ENCODE results near the genes KLHDC4, ZC3H18 and CYBA.

DNA sequence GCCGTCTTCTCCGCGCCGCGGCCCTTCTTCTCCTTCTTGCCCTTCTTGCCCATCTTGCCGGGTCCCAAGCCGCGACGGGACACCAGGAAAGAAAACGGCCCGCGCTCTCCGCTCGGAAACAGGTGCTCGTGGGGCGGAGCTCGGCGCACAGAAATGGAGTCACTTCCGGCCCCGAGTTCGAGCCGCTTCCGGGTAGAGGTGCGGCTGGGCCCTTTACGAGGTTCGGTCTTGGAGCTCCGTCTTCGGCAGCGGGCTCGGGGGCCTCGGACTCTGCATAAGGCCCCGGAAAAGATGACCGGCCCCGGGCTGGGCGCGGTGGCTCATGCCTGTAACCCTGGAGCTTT is at the start of gene KLHDC4:
Gene KLHDC4 (minus strand): TSS at position 149 of the 344 bp plus-strand sequence.
- PRO-cap = bidirectional peak, plus-strand start at position 216 of the sequence, minus-strand start at position 120 of the sequence
- RAMPAGE, long total RNA, 5 experiments = start-site peak on the minus strand in 5 of 5 experiments, centred at positions 100 to 125 of the sequence, 92 to 735 reads per replicate
- RRBS = 1% methylated on average over 16 of the region's 36 CpGs

GRCh38 chr16:87790476-87791175 is 24.8 kb upstream of the KLHDC4 start:
- PRO-cap = no peak
- RAMPAGE, long total RNA, 5 experiments = no peak in any of the 5 experiments
- RRBS = no CpG with 5 or more reads among the region's 15 CpGs

DNA sequence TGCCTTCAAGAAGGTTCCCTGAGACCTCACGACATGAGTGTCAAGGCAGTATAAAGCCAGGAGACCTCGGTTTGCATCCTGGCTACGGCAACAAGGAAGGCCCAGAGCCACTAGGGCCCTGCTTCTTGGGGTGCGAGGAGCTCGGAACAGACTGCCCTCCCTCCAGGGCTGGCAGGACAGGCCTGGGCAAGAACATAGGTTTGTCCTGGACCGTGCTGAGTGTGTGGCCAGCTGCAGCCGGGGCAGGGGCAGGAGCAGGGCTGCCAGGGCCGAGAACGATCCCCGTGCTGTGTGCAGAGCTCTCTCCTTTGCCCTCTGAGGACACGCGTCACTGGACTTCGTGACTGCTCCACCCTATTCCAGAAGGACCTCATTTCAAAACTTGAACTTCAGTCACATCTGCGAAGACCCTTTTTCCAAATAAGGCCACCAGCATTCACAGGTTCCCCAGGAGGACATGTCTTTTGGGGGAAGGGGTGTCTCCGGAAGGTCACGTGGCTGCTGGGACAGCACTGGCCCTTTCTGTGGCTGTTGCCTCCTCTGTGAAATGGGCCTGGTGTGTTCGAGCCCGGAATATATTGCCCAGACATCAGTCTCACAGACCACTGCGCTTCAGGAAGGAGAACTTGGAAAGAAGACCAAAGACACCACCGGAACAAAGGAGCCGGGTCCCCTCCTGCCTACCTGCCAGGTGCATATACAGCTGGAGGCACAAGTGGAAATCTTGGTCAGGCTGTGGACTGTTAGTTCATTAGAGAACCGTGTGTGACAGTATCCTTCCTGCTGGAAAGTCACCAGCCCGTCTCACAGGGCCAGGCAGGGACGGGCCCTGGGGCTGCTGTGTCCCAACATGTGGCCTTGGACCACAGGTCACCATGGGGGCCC is 27.6 kb downstream of the SLC7A5 start:
- PRO-cap = no peak
- RAMPAGE, long total RNA, 5 experiments = no peak in any of the 5 experiments
- RRBS = 80% methylated on average over 5 of the region's 24 CpGs

- PRO-cap = no peak
- RAMPAGE, long total RNA, 5 experiments = no peak in any of the 5 experiments
- RRBS = no CpG with 5 or more reads among the region's 26 CpGs
These were observed 16.4 kb downstream of the SLC7A5 start for GRCh38 chr16:87852692-87853609.

- PRO-cap = no peak
- RAMPAGE, long total RNA, 5 experiments = no peak in any of the 5 experiments
- RRBS = no CpG with 5 or more reads among the region's 13 CpGs
These were observed 710 bp downstream of the SLC7A5 start for GRCh38 chr16:87868678-87868915.

GRCh38 chr16:87966453-87966897 is 15.2 kb downstream of the BANP start:
- PRO-cap = no peak
- RAMPAGE, long total RNA, 5 experiments = no peak in any of the 5 experiments
- RRBS = no CpG with 5 or more reads among the region's 4 CpGs

- PRO-cap = no peak
- RAMPAGE, long total RNA, 5 experiments = no peak in any of the 5 experiments
- RRBS = 58% methylated on average over 3 of the region's 33 CpGs
These were observed 150.2 kb upstream of the ZNF469 start for GRCh38 chr16:88232333-88233249.

DNA sequence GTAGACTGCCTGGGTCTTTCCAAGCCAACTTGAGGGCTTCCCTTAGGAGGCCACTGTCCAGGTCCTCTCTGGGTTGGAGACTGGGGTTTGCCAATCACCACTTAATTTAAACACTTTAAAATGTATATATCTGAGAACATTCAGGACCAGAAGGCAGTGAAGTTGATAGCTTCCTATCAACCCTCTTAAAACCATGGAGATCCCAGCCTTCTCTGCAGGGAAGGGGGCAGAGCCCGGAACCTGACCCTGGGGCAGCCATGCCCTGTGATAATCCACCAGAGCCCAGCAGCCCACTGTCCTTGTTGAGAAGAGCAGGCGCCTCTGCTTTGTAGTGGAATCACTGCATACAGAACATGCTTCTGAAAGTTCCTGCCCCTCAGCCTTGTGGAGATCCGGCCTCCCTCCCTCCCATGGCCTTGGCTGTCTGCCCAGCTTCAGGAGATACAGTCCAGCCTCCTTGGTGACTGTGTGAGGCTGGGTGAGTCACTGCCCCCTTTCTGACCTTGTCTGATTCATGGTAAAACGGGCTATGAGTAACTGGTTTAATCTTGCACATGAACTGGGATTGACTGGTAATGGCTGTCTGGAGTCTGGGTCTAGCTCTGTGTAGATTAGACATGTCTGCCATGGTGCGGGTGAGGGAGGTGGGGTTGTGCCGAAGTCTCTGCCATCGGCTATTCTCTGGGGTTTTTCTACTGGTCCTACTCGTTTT is 144.1 kb upstream of the ZNF469 start:
- PRO-cap = no peak
- RAMPAGE, long total RNA, 5 experiments = no peak in any of the 5 experiments
- RRBS = no CpG with 5 or more reads among the region's 8 CpGs

- PRO-cap = no peak
- RAMPAGE, long total RNA, 5 experiments = no peak in any of the 5 experiments
- RRBS = no CpG with 5 or more reads among the region's 10 CpGs
These were observed 142.7 kb upstream of the ZNF469 start for GRCh38 chr16:88240072-88240517.

DNA sequence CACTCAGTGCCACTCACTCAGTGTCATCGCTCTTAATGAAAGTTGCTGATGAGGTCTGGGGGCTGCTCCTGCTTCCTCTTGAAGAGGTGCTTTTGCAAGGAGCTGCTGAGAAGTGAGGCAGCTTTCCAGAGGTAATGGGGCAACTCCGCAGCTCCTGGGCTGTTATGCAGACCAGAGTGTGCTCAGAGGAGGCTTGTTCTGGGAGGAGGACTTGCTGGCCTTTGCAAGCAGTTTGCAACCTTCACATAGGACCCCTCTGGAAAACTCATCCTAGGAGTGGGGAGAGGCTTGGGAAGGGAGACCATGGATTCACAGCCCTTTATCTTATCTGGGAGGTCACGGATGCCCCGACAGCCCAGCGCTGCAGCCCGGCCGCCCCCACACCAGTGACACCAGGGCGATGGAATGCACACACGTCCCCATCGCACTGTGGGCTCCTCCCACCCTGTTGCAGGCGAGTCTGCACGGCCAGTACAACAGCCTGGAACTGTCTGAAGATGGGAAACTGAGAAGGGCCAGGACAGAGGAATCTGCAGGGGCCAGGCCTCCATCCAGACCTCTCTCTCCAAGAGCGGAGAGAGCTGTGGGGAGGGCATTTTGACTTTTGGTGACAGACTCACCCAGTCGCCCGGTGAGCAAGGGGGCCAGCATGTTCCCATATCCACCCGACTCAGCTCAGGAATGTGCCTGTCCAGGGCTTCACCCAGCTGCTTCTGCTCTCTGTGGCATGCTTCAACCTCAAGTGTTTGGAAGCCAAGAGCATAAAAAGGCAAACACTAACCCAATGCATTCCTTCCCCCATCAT is 78.7 kb upstream of the ZNF469 start:
- PRO-cap = no peak
- RAMPAGE, long total RNA, 5 experiments = no peak in any of the 5 experiments
- RRBS = no CpG with 5 or more reads among the region's 16 CpGs

DNA sequence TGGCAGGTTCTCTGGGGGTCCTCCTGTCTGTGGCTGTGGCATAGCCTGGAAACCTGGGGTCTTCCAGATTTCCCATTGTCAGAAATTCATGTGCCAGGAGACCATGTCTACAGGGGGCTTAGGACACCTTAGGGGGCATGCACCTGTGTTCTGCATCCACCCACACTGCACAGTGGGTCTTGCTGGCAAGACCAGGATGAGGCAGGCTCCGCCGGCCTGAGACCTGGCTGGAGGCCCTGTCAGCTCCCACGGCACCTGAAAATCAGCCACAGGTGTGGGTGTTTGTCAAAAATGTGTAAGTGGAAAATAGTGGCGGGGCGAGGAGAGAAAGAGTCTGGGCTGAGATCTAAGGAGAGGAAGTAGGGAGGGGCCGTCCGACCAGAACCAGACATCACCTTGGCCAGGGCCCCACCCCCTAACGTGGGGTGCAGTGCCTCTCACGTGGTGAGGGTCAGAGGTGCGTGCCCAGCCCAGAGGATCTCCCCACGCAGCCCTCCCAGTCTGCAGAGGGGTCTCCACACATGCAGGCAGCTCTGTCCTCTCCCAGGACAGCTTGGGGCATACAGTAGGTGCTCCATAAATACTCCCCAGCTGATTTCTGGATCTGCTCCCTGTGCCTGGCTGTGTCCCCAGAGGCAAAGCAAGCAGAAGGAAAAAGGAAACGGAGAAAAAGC is 16.5 kb downstream of the ZFPM1 start:
- PRO-cap = no peak
- RAMPAGE, long total RNA, 5 experiments = start-site peak on the plus strand in 1 of 5 experiments, centred at position 99 of the sequence, 21 reads per replicate
- RRBS = no CpG with 5 or more reads among the region's 12 CpGs

GRCh38 chr16:88487731-88488937 is 35.1 kb downstream of the ZFPM1 start:
- PRO-cap = bidirectional peak, plus-strand start at chr16:88488357, minus-strand start at chr16:88488145; unidirectional peak, plus-strand start at chr16:88488706
- RAMPAGE, long total RNA, 5 experiments = start-site peak on the plus strand in 1 of 5 experiments, at chr16:88488628-88488709 at its widest, 5 reads per replicate
- RRBS = 31% methylated on average over 9 of the region's 62 CpGs

- PRO-cap = no peak
- RAMPAGE, long total RNA, 5 experiments = start-site peak on the plus strand in 1 of 5 experiments, at chr16:88525780-88526506 at its widest, 13 to 16 reads per replicate
- RRBS = no CpG with 5 or more reads among the region's 22 CpGs
These were observed 44.1 kb upstream of the ZC3H18 start for GRCh38 chr16:88525909-88526608.

GRCh38 chr16:88550186-88550710 is 20.0 kb upstream of the ZC3H18 start:
- PRO-cap = no peak
- RAMPAGE, long total RNA, 5 experiments = no peak in any of the 5 experiments
- RRBS = 24% methylated on average over 9 of the region's 18 CpGs

- PRO-cap = bidirectional peak, plus-strand start at chr16:88570413, minus-strand start at chr16:88570176
- RAMPAGE, long total RNA, 5 experiments = start-site peak on the plus strand in 4 of 5 experiments, at chr16:88570390-88570467 at its widest, 21 to 526 reads per replicate
- RRBS = 2% methylated on average over 73 of the region's 139 CpGs
These were observed at the start of gene ZC3H18 for GRCh38 chr16:88569911-88571397. TSS of gene ZC3H18 (plus strand) at chr16:88570403.

DNA sequence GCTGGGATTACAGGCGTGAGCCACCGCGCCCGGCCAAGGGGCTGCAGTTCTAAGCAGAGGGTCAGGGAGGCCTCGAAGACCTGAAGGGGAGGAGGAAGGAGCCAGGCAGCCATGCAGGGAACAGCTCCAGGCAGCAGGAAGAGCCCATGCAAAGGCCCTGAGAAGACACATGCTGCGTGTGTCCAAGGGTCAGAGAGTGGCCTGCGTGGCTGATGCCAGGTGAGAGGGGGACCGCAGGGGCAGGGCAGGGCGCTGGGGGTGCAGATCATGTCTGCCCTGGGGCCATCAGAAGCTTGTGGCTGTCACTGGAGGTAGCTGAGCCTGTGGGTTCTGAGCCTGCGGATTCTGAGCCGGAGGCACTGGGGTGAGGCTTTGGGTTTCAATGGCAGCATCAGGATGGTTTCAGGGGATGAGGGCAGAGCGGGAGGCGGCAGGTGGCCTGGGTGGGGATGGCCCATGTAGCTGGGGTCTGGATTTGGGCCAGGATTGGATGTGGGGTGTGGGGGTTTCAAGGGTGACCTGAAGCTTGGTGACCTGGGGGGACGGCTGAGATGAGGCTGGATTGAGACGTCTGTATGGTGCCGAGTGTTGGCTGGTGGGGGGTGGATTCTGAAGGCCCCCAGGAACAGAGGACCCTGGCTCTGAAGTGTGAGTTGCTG is 3.7 kb downstream of the IL17C start:
- PRO-cap = no peak
- RAMPAGE, long total RNA, 5 experiments = no peak in any of the 5 experiments
- RRBS = no CpG with 5 or more reads among the region's 16 CpGs

GRCh38 chr16:88649774-88649942 is 1.2 kb downstream of the CYBA start:
- PRO-cap = no peak
- RAMPAGE, long total RNA, 5 experiments = no peak in any of the 5 experiments
- RRBS = no CpG with 5 or more reads among the region's 4 CpGs

DNA sequence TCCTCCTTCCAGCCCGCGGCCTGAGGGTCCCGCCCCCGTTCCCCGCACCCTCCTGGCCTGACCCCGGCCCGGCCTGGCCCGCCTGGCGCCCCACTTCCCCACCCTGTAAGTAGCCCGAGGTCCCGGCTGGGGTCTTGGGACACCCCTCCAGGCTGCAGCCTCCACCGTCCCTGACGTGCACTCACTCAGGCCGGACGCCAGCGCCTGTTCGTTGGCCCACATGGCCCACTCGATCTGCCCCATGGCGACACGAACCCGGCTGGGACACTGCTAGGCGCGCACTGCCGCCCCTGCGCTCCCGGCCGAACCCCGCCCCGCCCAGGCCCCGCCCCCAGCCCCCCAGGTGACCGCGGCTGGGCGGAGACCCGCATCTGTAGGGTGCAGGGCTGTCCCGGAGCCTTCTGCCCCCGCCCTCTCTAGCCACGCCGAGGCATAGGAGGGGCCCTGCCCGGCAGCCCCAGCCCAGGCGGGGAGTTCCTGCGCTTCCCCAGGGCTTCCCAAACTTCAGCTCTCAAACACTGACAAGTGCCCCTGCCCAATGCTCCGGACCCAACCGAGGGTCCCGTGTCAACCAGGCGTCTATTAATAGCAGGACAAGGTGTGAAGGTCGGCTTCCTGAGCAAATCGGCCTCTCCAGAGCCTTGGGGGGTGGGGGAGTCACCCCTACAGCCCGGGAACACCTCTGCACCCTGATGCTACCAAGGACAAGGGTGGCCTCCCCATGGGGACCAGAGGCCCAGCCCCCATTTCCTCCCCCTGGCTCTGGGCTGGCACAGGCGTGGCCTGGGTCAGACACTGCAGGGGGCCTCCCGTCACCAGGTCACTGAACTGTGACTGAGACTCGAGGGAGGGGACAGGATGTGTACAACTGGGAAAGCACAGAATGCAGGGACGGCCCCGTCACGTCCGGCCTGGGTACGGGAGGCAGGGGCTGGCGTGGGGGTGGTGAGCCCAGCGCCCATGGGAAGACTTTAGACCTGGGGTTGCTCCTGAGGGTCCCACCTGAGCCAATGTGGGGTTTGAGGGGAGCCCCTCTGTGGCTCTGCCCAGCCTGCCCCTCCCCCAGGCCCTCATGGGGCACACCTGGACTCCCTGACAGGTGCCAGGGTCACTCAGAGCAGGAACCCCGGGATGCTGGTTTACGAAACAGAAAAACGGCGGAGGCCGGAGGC is at the start of gene CYBA:
Gene CYBA (minus strand): TSS at position 283 of the 1,172 bp plus-strand sequence.
- PRO-cap = bidirectional peak, plus-strand start at position 460 of the sequence, minus-strand start at position 283 of the sequence; bidirectional peak, plus-strand start at position 881 of the sequence, minus-strand start at position 706 of the sequence
- RAMPAGE, long total RNA, 5 experiments = start-site peak on the minus strand in 4 of 5 experiments, centred at positions 252 to 283 of the sequence, 89 to 1,193 reads per replicate
- RRBS = 10% methylated on average over 42 of the region's 63 CpGs

DNA sequence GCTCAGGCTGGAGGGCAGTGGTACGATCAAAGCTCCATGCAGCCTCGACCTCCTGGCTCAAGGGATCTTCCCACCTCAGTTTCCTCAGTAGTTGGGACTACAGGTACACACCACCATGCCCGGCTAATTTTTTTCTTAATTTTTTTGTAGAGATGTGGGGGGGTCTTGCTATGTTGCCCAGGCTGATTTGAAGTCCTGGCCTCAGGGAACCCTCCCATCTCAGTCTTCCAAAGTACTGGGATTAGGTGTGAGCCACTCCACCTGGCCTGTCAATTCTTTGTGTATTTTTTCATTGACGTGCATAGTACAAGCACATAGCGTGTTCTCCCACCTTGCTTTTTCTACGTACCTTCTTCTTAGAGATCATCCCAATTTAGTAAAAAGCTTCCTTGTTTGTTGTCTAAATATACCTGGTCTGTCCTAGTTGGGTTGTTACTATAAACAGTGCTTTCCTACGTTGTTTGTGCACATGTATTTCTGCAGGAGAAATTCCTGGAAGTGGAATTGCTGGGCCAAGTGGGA is 1.9 kb upstream of the MVD start:
- PRO-cap = no peak
- RAMPAGE, long total RNA, 5 experiments = no peak in any of the 5 experiments
- RRBS = no CpG with 5 or more reads among the region's 7 CpGs

- PRO-cap = no peak
- RAMPAGE, long total RNA, 5 experiments = start-site peak on the plus strand in 1 of 5 experiments, at chr16:88714412-88714686 at its widest, 7 to 9 reads per replicate
- RRBS = no CpG with 5 or more reads among the region's 39 CpGs
These were observed 8.0 kb downstream of the CTU2 start for GRCh38 chr16:88713936-88714969.

All from stomach (tissue), 7 donors.